ENCODE measurements around a stretch of chr2.

DNA sequence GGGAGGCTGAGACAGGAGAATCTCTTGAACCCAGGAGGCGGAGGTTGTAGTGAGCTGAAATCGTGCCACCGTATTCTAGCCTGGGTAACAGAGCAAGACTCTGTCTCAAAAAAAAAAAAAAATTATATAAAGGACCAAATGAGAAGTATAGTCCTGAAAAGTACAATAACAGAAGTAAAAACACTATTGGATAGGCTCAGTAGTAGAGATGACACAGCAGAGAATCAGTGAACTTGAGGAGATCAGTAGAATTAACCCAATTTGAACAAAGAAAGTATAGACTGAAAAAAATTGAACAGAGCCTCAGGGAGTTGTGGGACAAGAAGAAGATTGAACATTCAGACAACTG lies 172.3 kb downstream of the DIS3L2 start:
- PRO-cap: no peak

- PRO-cap: no peak
These were observed 173.0 kb downstream of the DIS3L2 start for GRCh38 chr2:232134459-232134968.

- PRO-cap: no peak
These were observed 2.1 kb downstream of the ECEL1 start for GRCh38 chr2:232485436-232486093.

- PRO-cap: no peak
These were observed 8.4 kb upstream of the KCNJ13 start for GRCh38 chr2:232784751-232785171.

DNA sequence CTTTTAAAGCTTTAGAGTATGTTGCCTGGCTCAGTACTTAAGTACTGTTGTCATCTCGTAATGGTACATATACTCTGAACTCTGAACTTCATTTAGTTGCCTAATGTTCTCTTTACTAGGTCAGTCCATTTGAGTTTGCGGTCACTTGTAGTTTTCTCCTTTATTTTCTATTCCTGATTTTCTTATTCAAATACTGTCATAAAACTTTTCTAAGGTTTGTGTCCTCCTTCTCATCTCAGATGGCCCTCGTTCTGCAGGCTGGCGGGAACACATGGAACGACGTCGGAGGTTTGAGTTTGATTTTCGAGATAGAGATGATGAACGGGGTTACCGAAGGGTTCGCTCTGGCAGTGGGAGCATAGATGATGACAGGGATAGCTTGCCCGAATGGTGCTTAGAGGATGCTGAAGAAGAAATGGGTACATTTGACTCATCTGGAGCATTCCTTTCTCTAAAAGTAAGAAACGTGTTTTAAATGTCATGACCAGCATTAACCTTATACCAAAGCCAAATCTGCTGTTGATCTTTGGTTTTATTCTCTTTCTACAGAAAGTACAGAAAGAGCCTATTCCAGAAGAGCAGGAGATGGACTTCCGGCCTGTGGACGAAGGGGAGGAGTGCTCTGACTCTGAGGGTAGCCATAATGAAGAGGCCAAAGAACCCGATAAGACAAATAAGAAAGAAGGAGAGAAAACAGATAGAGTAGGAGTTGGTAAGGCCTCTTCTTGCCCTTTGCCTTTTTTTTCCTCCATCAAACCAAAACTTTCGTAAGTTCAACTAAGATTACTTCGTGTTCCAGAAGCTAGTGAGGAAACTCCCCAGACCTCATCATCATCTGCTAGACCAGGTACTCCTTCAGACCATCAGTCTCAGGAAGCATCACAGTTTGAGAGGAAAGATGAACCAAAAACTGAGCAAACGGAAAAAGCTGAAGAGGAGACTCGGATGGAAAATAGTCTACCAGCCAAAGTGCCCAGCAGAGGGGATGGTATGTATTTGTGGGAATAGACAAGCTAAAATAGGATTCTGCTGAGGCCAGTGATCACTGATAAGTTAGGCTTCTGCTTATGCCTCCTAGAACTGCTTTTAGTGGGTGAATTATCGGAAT lies 14.4 kb upstream of the KCNJ13 start:
- PRO-cap: no peak

GRCh38 chr2:232860571-232861487 lies 9.2 kb upstream of the SNORC start:
- PRO-cap: unidirectional peak, plus-strand start at chr2:232860794

DNA sequence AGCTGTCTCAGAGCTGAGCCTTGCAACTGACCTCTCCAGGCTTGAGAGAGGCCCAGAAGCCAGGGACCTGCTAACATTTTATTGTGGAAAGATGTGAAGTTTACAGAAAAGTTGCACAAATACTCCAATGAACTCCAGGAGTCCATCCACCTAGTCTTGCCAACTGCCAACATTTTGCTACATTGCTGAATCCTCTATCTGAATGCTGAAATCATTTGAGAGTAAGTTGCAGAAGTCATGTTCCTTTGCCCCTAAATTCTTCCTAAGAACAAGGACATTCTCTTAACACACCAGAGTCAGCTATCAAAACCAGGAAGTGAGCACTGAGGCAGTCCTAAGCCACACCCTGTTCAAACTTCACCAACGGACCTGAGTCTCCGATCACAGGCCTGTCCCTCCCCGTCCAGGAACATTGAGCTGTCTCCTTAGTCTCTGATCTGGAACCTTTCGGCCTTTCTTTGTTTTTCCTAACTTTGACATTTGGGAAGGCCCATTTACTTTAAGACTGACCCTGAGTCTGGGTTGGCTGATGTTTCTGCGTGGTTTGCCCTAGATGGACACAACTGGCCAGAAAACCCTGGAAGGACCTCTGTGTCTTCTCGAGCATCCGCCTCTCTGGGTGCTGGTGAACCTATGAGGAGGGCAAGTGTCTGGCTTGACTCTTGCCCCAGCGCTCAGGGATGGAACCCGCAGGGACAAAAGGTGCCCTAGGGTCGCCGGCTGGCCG lies 4.1 kb downstream of the SNORC start:
- PRO-cap: bidirectional peak, plus-strand start at position 428 of the sequence, minus-strand start at position 264 of the sequence

- PRO-cap: no peak
These were observed 24.3 kb downstream of the INPP5D start for GRCh38 chr2:233084320-233084938.

DNA sequence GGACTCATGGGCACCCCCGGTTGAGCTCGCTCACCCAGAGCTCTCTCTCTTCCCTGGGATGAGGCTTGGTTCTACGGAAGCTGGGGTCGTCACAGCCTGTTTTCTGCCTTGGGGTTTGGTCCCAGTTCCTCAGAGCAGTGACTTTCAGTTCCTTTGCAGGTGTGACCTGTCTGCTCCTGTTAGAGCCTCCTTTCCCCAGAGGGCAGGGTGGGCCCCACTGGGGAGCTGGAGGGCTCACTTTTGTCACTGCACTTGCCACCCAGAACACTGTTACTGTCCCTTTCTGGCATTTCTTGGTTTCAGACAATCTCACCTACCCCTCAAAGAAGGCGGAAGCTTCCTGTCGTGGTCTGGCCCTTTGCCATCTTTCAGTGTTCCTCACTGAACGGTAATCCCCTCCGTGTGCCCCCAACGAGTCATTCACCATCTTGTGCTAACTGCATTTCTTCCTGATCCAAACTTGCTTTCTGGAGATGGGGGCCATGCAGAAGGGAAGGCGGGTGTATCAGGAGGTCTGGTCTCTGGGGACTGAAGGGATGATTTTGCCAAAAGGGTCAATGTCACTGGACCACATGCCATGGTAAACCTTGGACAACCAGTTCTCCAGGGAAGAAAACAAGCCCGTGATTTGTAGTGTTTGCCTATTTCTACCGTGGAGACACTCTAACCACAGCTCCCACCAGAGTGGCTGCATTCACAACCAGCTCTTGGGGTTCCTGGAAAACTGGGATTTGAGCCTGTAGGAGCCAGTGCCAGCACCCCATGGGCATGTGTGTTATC lies 40.6 kb downstream of the INPP5D start:
- PRO-cap: no peak

- PRO-cap: no peak
These were observed 61.8 kb downstream of the INPP5D start for GRCh38 chr2:233121895-233122422.

DNA sequence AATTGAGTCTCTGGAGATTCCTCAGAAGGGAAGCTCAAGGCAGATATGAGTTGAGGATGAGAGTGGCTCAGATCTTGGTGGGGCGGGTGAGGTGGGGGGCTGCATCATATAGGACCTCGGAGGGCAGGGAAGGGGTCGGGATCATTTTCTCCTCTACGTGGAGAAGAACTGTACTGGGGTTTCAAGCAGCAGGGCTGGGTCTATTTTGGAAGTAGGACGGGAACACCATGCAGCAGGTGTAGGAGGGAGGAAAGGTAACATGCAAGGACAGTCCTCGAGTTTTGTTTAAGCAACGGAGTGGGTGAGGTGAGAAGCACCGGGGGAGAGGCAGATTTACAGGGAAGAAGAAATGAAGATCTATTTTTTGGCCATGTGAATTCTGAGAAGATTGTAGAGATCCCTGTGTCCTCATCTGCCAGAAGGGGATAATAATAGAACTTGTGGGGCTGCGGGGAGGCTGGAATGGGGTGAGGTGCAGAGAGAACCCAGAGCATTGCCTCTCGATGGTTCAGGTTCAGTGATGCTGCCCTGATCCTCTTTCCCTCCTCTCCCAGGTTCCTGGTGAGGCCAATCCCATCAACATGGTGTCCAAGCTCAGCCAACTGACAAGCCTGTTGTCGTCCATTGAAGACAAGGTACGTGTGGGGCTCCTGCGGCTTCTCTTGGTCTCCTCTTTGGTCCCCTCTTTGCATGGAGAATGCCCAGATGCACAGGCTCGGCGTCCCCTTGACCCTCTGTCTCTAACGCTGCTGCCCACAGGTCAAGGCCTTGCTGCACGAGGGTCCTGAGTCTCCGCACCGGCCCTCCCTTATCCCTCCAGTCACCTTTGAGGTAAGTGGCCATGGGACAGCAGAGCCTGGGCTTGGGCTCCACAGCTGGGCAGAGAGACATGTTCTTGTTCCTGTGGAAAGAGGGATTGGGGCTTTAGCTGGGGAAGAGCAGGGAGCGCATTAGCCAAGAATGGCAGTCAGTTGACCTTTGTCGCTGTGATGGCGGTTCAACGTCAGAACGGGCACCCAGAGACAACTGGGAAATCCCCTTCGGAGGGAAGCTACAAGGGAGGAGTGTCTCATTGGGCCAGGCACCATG lies 85.8 kb downstream of the INPP5D start:
- PRO-cap: no peak

DNA sequence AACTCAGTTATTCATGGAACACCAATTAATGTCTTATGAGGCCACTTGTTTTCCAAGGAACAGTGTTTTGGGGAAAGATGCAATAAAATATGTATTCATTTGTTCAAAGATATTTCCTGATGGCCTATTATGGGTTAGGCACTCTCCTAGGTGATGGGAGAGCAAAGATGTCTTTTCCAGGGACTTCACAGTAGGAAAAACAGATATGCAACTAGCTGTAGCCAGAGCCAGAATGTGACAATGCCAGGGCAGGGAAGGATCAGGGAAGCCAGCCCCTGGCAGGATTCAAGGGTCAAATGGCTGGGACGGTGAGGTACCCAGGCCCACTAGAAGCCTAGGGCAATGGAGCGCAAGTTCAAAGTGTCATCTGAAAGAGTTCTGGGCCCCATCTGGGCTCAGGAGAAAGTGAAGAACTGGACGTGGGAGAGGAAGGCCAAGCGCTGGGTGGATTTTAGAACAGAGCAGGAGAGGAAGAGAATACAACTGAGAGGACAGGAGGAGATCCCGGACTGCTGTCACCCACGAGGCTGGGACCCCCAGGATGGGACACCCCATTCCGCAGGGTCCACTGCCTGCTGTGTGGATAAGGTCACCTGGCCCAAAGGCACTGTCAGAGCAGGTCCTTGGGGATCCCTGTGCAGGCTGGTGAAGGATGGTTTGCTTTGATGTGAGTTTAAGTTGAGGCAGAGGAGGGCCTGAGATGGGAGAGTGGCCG lies 79.7 kb upstream of the ATG16L1 start:
- PRO-cap: no peak

- PRO-cap: no peak
These were observed 50.6 kb upstream of the ATG16L1 start for GRCh38 chr2:233200927-233201283.

GRCh38 chr2:233213525-233214062 lies 37.9 kb upstream of the ATG16L1 start:
- PRO-cap: no peak

- PRO-cap: no peak
These were observed 3.7 kb upstream of the ATG16L1 start for GRCh38 chr2:233247647-233248277.

DNA sequence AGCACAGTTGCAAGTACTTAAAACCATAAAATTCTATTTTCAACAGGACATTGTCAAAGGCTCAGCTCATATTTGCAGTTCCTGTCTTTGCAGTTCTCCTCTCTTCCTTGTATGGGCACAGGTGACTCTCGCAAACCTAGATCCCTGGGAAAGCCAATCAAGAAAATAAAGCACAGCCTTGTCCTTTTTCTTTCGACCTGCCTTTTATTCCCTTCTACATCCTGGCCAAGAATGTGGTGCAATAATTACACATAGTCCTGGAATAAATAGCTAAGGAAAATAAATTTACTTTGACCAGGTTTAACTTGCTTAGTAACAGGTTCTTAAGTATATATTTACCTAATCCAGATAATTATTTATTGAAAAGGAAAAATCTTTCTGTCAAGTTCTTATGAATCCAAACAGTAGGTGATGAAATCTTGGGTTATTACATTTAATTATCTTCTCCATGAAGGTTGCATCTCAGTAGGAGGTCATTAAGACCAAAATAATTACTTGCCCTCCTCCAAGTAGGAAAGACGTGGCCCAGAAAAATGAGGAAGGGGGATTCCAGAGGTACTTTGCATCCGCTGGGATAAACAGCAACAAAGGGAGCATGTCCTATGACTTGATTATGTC lies 20.3 kb downstream of the ATG16L1 start:
- PRO-cap: no peak

DNA sequence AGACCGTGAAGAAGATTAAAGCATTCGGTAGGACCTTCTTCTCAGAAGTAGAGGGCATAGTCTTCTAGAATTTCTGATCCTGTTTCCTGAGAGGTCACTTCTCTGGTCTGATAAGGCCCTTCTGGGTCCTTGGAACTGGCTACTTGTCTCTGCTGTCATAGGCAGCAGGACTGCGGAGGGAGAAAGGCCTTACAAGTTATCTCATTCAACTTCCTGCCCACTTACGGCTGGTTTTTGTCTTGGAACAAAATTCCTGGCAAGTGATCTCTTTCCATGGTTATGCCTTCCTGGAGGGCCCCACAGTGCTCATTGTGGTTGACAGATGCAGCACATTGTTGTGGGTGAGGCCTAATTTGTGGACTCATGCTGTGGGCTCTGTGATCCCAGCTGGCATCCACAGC lies 21.9 kb downstream of the SAG start:
- PRO-cap: no peak

- PRO-cap: no peak
These were observed 32.2 kb downstream of the DGKD start for GRCh38 chr2:233386230-233387200.

- PRO-cap: no peak
These were observed 59.6 kb downstream of the DGKD start for GRCh38 chr2:233413543-233414684.

DNA sequence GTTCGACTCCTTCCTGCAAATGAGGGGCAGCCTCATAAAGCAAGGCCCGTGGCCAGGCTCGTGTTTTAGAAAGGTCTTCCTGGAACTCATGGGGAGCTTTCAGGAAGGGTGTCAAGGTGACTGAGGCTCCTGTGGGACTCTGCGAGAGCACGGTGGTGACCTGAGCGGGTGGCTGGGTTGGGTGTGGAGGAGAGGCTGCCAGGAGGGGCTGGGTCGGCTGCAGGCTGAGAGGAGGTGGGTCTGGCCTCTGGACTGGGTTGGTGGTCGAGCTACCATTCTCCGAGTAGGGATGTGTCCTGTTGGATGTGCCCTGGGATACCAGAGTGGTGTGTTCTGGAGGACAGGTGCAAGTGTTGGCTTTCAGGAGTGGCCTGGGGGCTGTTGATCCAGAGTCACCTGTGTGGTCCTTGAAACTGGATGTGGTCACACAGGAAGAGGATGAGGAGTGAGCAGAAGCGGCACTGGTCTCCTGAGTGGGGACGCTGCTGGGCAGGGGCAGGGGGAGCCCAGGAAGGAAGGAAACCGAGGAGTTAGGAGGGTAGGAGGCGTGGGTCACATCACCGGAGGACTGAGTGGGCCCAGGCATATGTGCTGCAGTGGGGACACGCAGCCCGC lies 86.5 kb downstream of the DGKD start:
- PRO-cap: no peak

All from ileum (tissue), 1 donor.